Skin of body (tissue), 2 donors: ENCODE measurements around the gene RFX8.

DNA sequence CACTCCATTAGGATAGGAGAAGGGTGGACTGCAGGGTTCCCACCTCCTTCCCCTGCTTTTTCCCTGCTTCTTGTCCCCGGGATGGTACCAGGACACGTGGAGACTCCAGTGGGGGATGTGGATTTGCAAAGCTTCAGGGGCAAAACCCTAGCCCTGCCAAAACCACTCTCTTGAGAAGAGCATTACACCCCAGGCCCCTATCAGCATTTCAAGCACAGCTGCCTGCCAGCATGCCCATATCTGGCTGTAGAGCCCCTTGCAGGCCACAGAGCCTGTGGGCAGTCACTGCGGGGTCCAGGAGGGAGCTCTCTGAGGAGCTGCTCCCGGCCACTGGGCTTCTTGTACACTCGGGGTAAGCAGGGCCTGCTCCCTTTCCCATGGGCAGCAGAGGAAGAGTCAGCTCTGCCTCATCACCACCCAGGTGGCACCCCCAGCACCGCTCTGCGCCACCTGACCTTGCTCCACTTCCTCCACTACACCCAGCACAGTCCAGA lies 7.5 kb downstream of the CHST10 start:
- RAMPAGE, long total RNA: no peak

GRCh38 chr2:100554817-100555322 lies 7.9 kb upstream of the PDCL3 start:
- RAMPAGE, long total RNA: no peak

GRCh38 chr2:100786291-100786670 lies 33.7 kb upstream of the NPAS2 start:
- RAMPAGE, long total RNA: no peak

GRCh38 chr2:100818440-100818921 lies 1.5 kb upstream of the NPAS2 start:
- RAMPAGE, long total RNA: no peak

DNA sequence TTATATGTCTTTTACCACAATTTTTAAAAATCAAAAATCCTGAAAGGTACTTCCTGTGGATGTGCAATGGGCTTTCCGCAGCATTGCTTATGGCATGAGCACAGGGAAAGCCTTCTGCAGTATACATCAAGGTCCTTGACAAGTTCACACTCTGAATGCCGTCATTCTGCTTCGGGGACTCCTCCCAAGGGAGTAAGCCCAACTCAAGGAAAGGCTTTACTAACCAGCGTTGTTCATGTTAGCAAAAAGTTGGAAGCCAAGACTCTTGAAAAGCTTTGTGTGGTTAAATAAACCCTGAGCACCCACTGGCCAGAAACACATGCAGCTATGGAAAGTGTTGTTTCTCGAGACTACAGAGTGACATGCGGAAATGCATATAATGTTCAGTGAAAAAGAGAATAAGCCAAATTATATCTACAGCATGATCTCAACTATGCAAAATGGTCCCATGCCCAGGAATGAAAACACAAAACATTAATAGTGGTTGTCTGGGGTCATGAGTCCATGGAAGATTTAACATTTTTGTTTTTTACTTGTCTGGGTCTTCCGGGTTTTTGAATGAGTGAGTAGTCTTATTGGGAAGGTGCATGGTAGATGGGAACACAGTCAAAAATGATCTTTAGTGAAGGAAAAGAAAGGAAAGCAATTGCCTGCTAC lies 31.5 kb downstream of the NPAS2 start:
- RAMPAGE, long total RNA: no peak

GRCh38 chr2:100904492-100905029 lies 84.6 kb downstream of the NPAS2 start:
- RAMPAGE, long total RNA: no peak

GRCh38 chr2:100953566-100954132 lies 48.4 kb upstream of the RPL31 start:
- RAMPAGE, long total RNA: no peak

GRCh38 chr2:101007284-101008536 lies 5.6 kb downstream of the RPL31 start:
- RAMPAGE, long total RNA: no peak

GRCh38 chr2:101038306-101039099 lies 36.4 kb downstream of the RPL31 start:
- RAMPAGE, long total RNA: no peak

- RAMPAGE, long total RNA: no peak
Measured at GRCh38 chr2:101114657-101115476, 36.3 kb downstream of the TBC1D8 start.

GRCh38 chr2:101151778-101152321 lies 668 bp upstream of the TBC1D8 start:
- RAMPAGE, long total RNA: no peak

GRCh38 chr2:101238751-101239331 lies 13.8 kb upstream of the CNOT11 start:
- RAMPAGE, long total RNA: no peak

GRCh38 chr2:101272368-101273460 lies 20.0 kb downstream of the CNOT11 start:
- RAMPAGE, long total RNA: no peak

DNA sequence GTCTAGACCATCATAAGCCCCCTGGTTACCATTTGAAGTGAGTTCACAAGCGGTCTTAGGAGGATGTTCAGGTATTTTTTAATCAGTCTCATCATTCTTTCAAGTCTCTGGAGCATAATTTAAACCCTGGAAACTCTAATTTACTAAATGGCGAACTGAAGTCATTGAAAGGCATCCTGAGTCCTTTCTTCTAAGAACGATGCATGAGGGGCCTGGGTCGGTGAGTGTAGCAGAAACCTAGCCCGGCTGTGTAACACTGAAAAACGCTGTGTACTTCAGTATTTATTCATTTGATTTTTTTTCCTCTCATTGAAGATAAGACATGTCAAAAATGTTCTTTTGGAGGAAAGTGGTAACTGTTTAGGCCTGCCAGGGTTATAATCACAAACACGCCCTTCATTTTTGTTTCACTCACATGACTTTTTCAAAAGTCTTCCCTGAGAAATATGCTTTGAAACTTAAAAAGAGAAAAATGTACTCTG lies 1.8 kb downstream of the RFX8 start:
- RAMPAGE, long total RNA: no peak

DNA sequence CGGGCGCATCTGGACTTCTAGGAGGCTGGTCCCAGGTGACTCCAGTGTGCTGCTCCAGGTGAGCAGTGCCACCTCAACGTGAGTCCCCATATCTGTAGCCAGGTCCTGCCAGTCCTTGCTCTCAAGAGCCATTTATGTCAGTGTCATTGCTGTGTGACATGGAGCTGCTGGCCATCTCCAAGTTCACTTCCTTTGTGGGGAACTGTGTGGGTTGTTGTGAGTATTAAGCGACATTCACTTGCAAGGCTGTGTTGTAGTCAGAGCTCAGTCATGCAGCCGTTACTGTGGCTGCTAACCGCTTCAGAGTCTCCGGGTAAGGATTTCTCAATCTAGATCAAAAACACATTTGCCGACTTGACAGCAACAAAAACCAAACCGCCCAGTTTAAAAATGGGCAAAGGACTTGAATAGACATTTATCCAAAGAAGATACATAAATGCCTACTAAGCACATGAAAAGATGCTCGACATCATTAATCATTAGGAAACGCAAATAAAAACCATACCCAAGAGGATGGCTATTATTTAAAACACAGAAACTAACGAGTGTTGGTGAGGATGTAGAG lies at the start of gene RFX8:
TSS of gene RFX8 (minus strand) at position 196 of the 565 bp plus-strand sequence.
- RAMPAGE, long total RNA: no peak

GRCh38 chr2:101567740-101568146 lies 92.8 kb upstream of the RFX8 start:
- RAMPAGE, long total RNA: no peak

DNA sequence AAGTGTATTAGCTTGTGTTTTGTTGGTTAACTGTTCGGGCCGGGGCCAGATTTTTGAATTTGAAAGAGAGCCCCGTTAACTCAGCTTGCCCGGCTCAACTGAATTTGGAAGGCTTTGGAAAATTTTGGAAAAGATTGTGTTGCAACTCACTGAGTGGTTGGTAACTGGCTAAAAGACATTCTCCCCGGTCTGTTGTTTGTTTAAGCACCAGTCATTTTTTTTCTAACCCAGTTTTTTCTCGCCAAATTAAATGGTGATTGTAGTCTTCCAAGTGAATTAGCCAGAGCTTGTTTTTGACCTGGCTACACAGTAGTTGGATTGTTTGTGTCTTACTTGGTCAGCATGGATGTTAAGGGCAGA lies 2.3 kb downstream of the MAP4K4 start:
- RAMPAGE, long total RNA: no peak

- RAMPAGE, long total RNA: no peak
Measured at GRCh38 chr2:101741875-101742593, 44.5 kb downstream of the MAP4K4 start.

GRCh38 chr2:101825056-101825572 lies 127.6 kb downstream of the MAP4K4 start:
- RAMPAGE, long total RNA: no peak

- RAMPAGE, long total RNA: no peak
Measured at GRCh38 chr2:102021706-102022563, 30.2 kb downstream of the IL1R2 start.